Measurements from ENCODE around the genes GDAP1L1, PKIG and MATN4.

- PRO-cap, 3 experiments, result no peak in any of the 3 experiments
- RAMPAGE, long total RNA, result no peak
- RRBS, 2 experiments, result 4 to 5% methylated on average over 12 of the region's 42 CpGs
Observed at GRCh38 chr20:44246917-44247738, at the start of gene GDAP1L1. TSS of gene GDAP1L1 (plus strand) at chr20:44247308.

DNA sequence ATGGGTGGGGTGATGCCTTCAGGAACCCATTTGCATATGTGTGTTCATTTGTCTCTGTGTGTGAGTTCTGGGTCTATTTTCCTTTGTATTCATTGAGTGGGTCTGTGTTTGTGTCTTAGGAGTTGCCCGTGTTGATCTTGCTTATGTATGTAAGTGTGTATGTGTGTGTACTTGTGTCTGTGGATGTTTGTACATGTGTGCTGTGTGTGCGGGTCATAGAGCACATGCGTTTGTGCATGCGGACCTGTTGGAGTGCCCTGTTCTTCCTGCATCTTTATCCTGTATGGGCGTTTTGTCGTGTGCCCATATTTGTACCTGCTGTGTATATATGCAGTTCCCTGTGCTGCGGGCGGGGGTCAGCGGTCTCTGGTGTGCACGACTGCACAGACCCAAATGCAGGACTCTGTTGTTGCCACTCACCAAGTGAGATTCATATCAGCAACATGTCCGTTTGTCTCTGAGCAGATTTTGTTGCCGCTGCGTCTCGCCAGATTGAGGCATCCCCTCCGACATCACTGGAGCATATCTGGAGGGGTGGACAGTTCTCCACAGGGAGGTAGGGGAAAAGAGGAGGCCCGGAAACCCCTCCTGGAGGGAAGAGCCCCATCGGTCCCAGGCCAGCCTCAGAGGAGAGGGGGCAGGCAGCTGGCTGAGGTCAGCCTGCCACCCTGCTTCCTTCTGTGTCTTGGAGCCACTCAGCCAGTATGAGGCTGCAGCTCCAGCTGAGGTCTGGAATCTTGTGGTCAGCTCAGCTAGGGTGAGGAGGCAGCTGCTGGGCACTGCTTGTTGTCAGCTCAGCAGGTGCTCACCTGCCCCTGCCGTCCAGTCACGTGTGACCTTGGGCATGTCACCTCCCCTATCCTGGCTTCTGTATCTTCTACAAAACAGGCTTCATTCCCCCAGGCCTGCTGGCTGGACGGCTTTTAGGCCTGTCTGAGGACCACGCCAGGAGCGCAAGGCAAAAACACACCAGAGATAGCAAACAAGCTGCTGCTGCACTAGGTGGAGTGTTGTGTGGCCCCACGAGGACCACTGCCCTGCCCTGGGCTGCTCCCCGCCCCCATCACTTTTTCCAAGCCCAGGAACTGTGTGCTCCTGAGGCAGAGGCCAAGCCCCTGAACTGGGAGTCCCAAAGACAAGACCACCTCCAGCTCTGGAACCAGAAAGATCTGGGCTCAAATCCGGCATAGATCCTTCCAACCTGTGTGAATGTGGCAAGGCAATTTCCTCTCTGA lies 47.0 kb downstream of the HNF4A start:
- PRO-cap, 3 experiments, result no peak in any of the 3 experiments
- RAMPAGE, long total RNA, result no peak
- RRBS, 2 experiments, result no CpG with 5 or more reads among the region's 25 CpGs

DNA sequence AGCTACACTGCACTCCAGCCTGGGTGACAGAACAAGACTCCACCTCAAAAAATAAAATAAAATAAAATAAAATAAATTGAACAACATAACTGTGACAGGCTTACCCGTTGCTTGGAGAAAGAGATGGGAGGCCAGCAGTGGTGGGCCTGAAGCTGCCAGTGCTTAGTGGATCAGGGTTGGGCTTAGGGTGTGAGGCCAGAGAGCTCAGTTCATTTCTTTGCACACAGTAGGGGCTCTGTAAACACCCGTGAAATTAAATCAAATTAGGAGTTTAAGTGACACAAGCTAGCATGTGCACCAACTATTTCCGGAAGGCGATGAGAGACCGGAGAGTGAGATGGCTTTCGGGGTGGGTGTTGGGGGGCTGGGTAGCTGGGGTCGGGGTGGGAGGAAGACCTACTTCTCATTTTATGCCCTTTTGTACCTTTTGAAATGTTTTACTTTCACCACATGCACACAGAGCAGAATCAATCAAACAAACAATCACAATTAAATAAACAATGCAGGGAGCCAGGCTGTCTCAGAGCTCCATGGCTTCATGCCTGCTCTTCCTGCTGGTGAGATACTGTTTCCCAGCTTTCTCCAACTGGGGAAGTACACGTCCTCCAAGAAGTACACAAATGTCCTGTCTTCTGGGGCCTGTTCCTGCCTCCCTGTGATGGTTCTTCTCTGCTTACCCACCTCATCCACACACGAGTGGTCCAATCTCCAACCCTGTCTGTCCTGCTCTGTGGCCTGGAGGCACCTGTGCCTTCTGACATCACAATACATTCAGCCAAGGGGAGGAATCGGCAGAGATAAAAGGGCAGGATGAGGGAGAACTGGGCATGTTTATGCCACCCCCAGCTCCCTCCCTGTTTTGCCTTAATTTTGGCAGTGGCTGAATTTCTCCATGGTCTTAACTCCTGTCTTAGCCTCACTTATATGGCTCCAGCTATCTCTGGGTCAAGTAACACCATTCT lies 25.5 kb upstream of the TTPAL start:
- PRO-cap, 3 experiments, result no peak in any of the 3 experiments
- RAMPAGE, long total RNA, result no peak
- RRBS, 2 experiments, result no CpG with 5 or more reads among the region's 10 CpGs

GRCh38 chr20:44471281-44471987 lies 4.2 kb upstream of the TTPAL start:
- PRO-cap, 3 experiments, result no peak in any of the 3 experiments
- RAMPAGE, long total RNA, result no peak
- RRBS, 2 experiments, result no CpG with 5 or more reads among the region's 9 CpGs

DNA sequence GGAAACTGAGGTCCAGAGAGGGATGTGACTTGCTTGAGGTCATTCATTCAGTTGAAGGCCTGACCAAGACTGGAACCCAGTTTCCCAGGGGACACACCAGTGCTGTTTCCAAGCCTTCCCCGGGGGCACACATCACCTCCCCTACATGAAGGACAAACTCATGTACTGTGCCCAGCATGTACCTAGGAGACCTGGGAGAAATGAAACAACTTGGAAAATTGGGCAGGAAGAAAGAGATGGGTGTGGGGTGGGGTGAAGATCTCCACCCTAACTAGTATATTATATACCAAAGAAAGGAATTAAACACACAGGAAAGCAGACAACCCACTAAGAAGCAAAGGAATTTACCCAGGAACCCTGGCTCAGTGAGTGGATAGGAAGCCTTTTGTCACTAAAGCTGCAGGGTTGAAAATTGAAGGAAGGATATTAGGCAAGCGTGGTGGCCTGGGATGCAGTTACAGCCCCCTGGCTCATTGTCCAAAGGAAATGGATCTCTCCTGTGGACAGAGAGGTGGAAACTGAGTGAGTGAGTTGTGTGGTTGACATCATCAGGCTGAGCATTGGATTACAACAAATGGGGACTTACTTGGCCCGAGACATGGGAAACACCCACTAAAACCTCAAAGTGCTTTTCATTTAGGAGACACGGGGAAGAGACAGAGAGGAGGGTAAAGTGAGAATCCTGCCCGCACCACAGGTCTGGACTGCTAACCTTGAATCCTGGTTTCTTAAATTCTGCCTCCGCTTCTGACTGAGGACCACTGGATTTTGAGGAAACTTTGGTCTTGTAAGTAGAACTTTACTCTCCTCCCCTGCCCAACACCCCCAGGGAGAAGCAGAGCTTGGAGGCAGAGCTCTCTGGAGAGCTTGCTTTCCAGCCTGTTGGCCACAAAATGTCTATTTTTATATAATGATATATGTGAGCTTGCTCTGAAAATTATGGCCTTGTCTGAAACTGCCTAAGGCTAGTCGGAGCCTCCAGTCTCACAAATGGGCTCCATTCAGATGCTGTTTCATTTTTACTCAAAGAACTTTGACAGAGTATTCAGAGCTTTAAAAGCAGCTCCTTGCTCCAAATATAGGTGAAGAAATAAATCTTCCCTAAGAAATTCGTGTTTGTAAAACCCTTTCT lies at the start of gene PKIG:
TSS of gene PKIG (plus strand) at position 635 of the 1,132 bp plus-strand sequence.
- PRO-cap, 3 experiments, result peak in 3 of 3 experiments; most common plus-strand start position 639 of the sequence (in 2); most common minus-strand start position 478 of the sequence (in 1)
- RAMPAGE, long total RNA, result no peak
- RRBS, 2 experiments, result no CpG with 5 or more reads among the region's 8 CpGs

GRCh38 chr20:44585419-44585993 lies 3.1 kb downstream of the PKIG start:
- PRO-cap, 3 experiments, result no peak in any of the 3 experiments
- RAMPAGE, long total RNA, result no peak
- RRBS, 2 experiments, result no CpG with 5 or more reads among the region's 5 CpGs

DNA sequence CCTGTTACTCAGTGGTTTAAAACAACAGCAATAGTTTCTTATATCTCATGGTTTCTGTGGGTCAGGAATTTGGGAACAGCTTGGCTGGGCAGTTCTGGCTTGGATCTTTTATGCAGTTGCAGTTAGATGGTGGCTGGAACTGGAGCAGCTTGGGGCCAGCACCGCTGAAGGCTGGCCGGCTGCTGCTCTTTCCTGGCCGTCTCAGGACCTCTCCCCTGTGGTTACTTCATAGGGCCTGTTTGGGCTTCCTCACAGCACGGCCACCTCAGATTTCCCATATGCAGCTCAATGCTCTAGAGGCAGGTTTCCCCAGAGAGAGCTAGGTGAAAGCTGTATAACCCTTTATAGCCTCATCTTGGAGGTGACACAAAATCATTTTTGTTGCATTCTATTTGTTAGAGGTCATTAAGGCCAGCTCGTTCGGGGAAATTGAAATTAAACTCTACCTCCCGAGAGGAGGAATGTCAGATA lies 15.6 kb downstream of the PKIG start:
- PRO-cap, 3 experiments, result no peak in any of the 3 experiments
- RAMPAGE, long total RNA, result no peak
- RRBS, 2 experiments, result no CpG with 5 or more reads among the region's 7 CpGs

- PRO-cap, 3 experiments, result no peak in any of the 3 experiments
- RAMPAGE, long total RNA, result no peak
- RRBS, 2 experiments, result 67 to 71% methylated on average over 9 of the region's 12 CpGs
Observed at GRCh38 chr20:44618465-44618998, 33.0 kb downstream of the ADA start.

DNA sequence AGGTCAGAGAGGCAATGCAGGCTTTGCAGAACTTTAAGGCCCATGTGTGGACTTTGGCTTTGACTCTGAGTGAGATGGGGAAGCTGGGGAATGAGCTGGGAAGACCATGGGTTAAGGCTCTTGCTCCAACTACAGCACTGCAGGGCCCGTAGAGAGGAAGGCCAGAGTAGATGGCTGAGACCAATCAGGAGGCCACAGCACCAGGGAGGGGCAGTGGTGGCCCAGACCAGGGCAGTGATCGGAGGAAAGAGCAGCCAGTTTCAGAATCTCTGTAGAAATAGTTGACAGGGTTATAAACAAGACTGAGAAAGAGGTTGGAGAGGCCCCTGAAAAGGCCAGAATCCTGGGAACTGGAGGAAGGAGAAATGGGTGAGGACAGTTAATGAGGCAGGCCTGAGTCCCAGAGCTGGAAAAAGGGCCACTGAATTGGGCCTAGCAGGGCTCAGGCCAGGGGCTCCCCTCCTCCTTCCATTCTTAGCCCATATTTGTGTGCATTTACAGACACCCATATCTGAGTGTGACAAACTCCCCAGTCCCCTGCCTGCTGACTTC lies 18.0 kb downstream of the ADA start:
- PRO-cap, 3 experiments, result no peak in any of the 3 experiments
- RAMPAGE, long total RNA, result no peak
- RRBS, 2 experiments, result no CpG with 5 or more reads among the region's 2 CpGs

- PRO-cap, 3 experiments, result no peak in any of the 3 experiments
- RAMPAGE, long total RNA, result no peak
- RRBS, 2 experiments, result 88 to 95% methylated on average over 5 of the region's 16 CpGs
Observed at GRCh38 chr20:44727176-44727863, 12.2 kb downstream of the CCN5 start.

- PRO-cap, 3 experiments, result no peak in any of the 3 experiments
- RAMPAGE, long total RNA, result no peak
- RRBS, 2 experiments, result no CpG with 5 or more reads among the region's 9 CpGs
Observed at GRCh38 chr20:44885192-44885473, 372 bp upstream of the YWHAB start.

GRCh38 chr20:44979064-44979263 lies 12.7 kb downstream of the STK4 start:
- PRO-cap, 3 experiments, result no peak in any of the 3 experiments
- RAMPAGE, long total RNA, result no peak

GRCh38 chr20:45056349-45057292 lies 44.3 kb downstream of the KCNS1 start:
- PRO-cap, 3 experiments, result no peak in any of the 3 experiments
- RAMPAGE, long total RNA, result no peak
- RRBS, 2 experiments, result no CpG with 5 or more reads among the region's 11 CpGs

DNA sequence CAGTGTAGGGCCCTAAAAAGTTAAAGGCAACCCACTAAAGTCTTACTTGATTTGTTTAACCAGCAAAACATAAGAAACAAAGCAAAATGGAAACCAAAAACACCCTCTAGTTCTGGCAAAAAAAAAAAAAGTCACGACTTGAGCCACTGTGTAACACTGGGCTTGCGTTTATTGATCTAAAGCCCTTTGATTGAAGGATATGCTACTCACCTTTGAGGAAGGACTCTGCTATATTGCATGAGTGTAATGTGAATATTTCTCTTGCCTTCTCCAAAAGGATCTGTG lies 12.1 kb downstream of the KCNS1 start:
- PRO-cap, 3 experiments, result no peak in any of the 3 experiments
- RAMPAGE, long total RNA, result no peak
- RRBS, 2 experiments, result no CpG with 5 or more reads among the region's 2 CpGs

DNA sequence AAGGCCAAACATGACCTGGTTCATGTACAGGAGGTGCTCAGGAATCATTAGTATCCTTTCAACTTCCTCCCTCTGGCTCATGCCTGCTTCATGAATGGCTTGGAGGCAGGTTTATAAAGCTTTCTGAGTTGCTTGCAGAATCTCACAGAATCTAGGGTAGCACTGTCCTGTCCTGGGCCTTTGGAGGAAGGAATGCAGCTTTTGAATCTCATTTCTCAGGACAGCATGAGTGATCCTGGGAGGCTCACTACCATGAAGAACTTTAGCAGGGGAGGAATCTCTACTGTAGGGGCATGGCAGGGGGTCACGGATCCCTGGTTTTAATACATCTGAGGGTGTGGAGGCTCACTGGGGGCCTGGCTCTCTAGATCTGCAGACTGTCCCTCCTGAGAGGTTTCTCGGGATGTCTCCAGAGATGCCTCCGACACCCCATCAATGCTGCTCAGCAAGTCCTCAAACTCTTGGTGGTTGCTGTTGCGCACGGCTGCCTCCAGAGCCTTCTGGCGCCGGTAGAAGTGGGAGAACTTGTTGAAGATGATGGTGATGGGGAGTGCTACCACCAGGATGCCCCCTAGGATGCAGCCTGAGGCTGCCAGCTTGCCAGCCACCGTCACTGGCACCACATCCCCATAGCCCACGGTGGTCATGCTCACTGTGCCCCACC lies 6.2 kb downstream of the KCNS1 start:
- PRO-cap, 3 experiments, result no peak in any of the 3 experiments
- RAMPAGE, long total RNA, result no peak
- RRBS, 2 experiments, result no CpG with 5 or more reads among the region's 9 CpGs

DNA sequence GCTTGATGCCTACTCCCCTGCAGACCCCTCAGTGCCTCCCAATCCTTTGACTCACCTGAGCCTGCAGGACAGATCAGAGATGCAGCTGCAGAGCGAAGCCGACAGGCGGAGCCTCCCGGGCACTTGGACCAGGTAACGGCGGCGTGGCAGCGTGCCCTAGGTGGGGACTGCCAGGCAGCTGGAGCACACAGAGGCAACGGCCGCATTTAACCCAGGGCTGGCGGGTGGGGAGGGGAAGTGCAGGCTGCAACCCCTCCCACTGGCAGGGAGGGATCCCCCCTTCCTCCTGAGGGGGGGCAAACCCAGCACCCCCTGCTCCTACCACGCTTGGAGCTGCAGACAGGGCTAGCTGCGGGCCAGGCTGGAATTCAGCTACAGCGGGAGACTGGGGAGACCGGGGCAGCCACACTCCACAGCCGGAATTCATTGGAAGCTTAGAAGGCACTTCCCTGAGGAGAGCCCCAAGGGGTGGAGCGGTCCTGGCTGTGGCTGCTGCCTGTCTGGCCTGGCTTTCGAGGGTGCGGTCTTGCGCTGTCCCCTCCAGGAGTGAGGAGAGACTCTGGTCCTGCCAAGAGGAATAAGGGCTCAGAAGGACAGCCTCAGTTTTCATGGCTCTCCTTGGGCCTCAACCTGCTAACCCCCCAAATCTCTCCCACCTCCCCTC lies at the start of gene MATN4:
TSS of gene MATN4 (minus strand) at position 180 of the 664 bp plus-strand sequence.
- PRO-cap, 3 experiments, result no peak in any of the 3 experiments
- RAMPAGE, long total RNA, result no peak
- RRBS, 2 experiments, result no CpG with 5 or more reads among the region's 20 CpGs

DNA sequence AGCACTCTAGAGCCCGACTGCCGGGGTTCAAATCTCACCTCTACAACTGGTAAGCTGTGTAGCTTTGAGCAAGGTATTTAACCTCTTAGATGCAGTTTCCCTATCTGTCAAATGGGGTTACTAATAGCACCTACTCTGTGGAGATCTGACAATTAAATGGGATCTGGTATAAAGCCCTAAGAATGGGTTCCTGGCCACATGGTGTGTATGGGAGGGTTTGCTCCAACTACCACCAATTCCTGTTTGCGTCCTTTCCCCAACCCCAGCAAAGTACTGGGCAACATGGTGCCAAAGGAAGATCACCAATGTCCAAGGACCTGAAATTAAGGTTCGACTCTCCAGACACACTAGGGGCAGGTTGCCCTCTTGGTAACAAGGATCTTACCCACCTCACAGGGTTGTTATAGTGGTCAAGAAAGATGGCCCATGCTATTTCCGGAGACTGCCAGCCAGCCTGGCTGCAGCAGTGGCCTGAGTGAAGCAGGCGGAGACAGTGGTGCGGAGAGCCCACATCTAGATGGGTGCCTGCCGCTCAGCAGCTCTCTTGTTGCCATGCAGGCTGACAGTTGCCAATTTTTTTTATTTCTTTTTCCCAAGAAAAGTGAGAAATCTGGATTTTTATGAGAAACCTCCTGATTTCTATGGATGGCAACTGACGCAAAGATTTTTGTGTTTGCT lies 16.4 kb upstream of the MATN4 start:
- PRO-cap, 3 experiments, result no peak in any of the 3 experiments
- RAMPAGE, long total RNA, result no peak
- RRBS, 2 experiments, result no CpG with 5 or more reads among the region's 9 CpGs

GRCh38 chr20:45336238-45337288 lies 11.7 kb downstream of the SDC4 start:
- PRO-cap, 3 experiments, result peak in 3 of 3 experiments; most common plus-strand start chr20:45336898 (in 3); most common minus-strand start chr20:45336672 (in 1)
- RAMPAGE, long total RNA, result no peak
- RRBS, 2 experiments, result no CpG with 5 or more reads among the region's 20 CpGs

- PRO-cap, 3 experiments, result no peak in any of the 3 experiments
- RAMPAGE, long total RNA, result no peak
- RRBS, 2 experiments, result no CpG with 5 or more reads among the region's 6 CpGs
Observed at GRCh38 chr20:45342616-45343217, 5.5 kb downstream of the SDC4 start.

DNA sequence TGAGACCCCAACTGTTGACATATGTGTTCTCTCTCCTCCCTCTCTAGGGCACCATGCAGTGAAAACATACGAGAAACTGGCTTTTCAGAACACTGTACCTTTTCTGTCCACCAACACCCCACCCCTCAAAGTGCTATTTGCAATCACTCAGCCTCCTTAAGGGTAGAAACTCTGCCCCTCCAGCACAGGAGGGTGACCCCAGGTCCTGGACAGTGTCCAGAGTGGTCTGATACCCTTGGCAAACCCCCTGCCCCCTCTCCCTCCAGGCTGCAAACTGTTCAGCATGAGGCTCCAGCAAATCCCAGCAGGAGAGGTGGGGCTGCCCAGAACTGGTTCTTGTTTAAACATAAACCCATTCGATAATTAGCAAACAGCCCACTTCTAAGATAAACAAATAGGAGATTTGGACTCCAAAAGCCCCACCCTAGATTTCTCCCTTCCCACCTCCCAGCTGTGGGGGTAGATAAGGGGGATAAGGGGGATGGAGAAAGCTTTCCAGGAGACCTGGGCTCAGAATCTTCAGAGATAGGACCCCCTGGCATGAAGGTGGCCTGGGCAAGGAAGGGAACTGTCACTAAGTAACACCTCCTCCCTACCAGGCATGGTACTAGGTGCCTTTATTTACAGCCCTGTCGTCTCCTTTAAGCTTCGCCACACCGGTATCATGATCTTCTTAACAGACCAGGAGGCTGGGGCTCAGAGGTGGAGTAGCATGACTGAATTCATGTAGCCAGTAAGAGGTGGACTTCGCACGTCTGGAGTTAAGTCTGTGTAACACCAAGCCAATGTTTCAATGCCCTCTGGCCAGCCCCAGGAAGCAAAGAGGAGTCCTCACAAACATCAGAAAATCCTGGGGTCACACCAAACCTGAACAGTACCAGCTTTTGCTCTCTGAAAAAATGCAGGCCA lies 4.8 kb downstream of the SDC4 start:
- PRO-cap, 3 experiments, result peak in 1 of 3 experiments; most common plus-strand start position 676 of the sequence (in 1); most common minus-strand start position 675 of the sequence (in 1)
- RAMPAGE, long total RNA, result no peak
- RRBS, 2 experiments, result no CpG with 5 or more reads among the region's 7 CpGs